ENCODE measurements around a stretch of chr1.

GRCh38 chr1:6600309-6601603 is 1.9 kb downstream of the KLHL21 start:
- PRO-cap, result bidirectional peak, plus-strand start at chr1:6601359, minus-strand start at chr1:6601107
- RRBS, result 2% methylated on average over 6 of the region's 33 CpGs

- PRO-cap, result no peak
- RRBS, result no CpG with 5 or more reads among the region's 28 CpGs
Measured at GRCh38 chr1:6619645-6620760, 4.7 kb upstream of the THAP3 start.

DNA sequence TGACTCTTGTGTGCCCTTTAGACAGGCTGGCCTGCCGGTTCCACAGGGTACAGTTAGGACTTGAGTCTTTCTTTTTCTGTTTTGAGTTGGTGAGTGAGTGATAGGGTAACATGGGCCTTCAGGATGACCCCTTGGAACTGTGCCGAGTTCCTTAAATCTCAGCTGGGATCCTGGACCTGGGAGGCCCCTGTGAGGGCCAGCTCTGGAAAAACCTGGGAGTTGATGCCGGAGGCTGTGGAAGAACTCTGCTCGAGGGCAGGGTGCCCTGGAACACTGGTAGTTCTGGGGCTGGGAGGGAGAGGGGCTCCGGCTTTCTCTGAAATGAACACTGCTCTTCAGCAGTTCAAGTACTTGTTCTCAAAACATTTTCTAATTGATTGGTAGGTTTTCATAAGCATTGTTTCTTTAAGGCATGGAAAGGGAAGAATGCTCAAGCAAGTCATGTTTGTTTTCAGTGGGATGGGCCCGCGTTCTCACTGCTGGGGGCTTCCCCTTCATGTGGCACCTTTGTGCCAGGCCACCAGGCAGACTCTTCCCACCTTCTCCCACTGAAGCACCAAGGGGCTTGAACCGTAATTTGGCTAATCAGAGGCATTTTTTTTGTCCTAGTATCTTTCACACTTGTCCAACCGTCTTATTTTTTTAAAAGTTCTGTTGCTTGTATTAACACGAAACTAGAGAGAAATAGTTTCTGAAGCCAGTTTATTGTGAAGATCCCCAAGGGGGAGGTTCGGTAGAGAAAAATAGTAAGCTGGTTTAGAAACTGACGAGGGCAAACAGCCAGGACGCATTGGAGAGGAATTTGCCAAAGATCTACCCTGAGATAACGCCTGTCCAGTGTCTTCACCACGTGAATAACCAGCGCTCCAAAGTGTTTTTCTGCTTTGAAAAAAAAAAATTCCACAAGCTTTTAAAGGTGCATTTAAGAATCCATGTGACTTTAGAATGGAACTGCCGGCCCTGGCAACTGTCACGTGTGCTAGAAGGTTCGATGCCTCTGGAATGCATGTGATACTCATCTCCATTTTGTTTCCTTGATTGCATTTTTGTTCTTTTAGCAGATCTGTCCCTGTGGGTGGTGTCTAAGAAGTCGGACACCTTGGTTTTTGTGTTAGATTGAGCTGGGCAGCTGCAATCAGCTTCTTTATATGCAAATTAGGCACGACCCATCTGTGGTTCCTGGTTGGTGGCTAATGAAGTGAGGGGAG is 1.6 kb upstream of the THAP3 start:
- PRO-cap, result no peak
- RRBS, result 91% methylated on average over 3 of the region's 21 CpGs

- PRO-cap, result no peak
- RRBS, result no CpG with 5 or more reads among the region's 7 CpGs
Measured at GRCh38 chr1:6667170-6667769, 34.3 kb downstream of the DNAJC11 start.

- PRO-cap, result no peak
- RRBS, result no CpG with 5 or more reads among the region's 5 CpGs
Measured at GRCh38 chr1:6823020-6823402, 37.8 kb downstream of the CAMTA1 start.

DNA sequence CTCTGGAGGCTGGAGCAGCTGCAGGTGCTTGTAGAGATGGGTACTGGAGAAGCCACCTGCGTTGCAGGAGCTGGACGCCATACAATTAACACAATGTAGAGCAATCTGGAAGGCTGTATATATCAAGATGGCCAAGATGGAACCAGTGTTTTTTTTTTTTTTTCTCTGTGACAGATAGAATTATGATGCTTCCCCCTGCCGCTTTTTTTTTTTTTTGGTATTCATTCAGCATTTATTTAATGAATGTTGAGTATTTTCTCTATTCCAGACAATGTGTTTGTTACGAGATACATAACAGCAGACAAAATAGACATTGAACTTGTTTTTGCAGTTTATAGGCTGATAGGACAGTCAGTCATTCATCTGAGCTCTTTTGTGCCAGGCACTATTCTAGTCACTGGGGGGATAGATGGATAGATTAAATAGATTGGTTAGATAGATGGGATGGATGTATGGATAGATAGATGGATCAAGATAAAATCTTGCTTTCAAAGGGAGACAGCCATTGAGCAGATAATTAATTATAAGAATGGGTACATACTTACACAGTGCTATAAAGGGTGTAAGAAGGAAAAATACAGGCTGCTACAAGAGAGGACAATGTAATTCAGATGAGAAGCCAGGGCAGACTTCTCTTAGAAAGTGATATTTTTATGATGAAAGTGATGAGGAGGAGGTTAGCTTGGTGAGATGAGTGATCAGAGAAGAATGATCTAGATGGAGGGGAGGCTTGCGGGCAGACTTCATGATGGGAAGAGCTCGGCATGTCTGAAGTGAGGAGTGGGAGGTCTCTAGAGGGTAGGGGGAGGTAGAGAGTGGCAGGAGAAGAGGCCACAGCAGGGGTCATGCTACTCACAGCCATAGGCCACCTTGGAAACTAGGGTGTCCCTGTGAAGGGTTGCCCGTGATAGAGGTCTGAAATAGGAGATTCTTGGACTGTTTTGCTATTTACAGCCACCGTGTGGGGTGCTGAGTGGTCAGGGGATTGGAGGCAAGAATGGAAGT is 71.2 kb downstream of the CAMTA1 start:
- PRO-cap, result no peak
- RRBS, result no CpG with 5 or more reads among the region's 8 CpGs

DNA sequence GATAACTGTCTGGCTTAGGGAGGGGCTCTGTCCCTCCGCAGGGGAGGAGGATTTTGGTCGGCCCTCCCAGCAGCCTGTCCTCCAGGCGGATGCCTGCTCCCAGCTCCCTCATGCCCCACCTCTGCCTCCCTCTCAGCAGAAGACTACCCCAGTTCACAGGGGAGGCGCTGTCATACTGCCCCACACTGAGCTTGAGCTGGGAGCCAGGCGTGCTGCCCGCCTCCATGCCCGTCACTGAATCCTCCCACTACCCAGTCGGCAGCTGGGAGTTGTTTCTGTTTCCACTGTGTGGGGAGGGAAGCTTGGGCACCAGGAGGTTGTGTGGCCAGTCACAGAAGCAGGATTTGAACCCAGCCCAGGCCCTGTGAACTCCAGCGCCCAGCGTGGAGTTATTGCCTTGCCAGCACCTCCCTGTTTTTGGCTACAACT is 127.3 kb downstream of the CAMTA1 start:
- PRO-cap, result no peak
- RRBS, result no CpG with 5 or more reads among the region's 10 CpGs

DNA sequence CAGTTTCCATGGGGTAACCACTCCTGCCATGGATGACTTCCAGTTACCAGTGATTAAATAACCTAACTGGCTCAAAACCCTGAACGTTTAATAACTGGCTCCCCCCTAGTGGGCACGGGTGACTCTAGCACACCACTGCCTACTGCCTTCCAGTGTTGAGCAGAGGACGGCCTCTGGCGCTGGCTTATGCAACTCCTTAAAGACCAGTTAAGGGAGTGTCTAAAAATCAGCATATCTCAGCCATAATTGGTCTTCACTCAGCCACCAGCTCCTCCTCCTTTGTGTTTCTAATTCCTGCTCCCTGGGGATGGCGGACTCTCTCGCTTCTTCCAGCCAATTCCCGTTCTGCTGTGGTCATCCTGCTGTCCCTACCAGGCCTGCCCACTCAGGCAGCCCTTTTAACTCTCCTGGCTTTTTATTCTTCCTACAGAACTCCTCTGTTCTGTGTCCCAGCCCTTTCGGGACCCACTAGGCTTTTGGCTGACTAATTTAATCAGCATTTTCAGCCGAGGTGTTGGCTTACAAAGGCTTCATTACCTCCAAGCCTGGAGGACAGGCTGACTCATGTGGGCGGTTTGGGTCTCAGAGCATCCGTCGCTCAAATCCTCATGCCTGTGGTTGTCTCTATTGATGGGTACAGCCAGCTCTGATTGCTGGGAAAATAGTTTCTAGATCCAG is 332.4 kb downstream of the CAMTA1 start:
- PRO-cap, result no peak
- RRBS, result no CpG with 5 or more reads among the region's 12 CpGs

DNA sequence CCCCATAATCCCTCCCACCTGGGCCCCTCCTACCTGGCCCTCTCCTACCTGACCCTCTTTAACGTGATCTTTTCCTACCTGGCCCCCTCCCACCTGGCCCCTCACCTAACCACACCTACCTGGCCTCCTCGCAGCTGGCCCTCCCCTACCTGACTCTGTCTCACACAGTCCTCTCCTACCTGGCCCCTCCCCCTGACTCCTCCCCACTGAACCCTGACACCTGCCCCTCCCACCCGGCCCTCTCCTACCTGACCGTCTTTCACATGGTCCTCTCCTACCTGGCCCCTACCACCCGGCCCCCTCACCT is 220.6 kb upstream of the VAMP3 start:
- PRO-cap, result no peak
- RRBS, result 36% methylated on average over 3 of the region's 5 CpGs

DNA sequence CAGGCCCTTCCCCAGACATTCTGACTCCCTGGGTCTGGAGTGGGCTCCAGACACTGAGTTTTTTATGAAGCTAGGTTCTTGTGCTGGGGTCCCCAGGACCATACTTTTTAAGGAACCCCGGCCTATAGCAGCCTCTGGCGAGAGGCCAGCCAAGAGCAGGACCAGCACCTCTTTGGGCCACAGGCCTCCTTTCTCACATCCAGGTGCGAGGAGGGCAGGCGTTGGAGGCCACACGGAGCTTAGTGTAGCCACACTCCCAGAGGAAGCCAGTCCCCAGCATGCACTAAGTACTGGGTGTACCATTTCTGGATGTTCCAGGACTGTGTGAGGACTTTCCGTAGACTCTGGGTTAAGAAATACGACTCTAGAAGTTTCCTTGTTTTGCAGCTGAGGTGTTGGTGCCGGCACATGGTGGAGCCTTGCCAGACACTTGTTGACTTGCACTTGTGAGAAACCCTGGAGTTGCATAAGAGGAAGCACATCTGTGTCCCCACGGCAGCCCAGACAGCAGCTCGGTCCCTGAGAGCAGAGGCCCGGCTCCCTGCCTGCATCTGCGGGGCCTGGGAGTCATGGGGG is 122.2 kb upstream of the VAMP3 start:
- PRO-cap, result no peak
- RRBS, result 18% methylated on average over 3 of the region's 12 CpGs

DNA sequence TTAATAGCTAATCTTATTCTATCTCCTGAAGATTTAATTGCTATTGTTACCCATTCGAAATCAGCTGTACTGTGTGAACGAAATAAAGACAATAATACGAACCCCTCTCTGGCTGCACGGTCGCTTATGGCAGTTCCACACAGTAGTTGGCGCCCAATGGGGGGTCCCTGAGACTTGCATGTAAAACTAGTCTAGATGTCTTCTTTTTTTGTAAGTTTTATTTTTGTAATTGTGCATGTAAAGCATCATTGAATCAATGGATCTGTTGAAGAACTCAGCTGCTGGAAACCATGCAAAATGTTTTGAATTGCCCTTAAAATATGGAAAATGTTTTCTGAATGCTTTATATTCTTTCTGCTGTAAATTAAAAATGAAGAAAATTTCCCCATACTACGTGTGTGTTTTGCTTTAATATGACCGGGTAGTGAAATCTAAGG is 1.8 kb upstream of the VAMP3 start:
- PRO-cap, result no peak
- RRBS, result no CpG with 5 or more reads among the region's 8 CpGs

DNA sequence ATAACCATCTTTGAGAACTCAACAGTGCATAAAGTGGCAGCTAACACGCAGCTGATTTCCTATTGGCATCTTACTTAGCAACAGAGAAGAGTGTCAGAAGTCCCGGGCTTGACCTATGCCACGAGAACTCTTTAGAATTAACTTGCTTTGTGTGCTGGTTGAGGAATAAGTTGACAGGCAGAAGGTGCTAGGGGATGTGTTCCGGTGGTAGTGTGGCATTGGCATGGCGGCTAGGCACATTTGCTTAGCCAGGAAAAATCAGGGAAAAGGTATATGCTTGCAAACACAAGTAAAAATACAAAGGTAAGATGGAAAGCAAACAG is 16.5 kb downstream of the ERRFI1 start:
- PRO-cap, result no peak
- RRBS, result 89% methylated on average over 3 of the region's 5 CpGs

- PRO-cap, result no peak
- RRBS, result no CpG with 5 or more reads among the region's 2 CpGs
Measured at GRCh38 chr1:8014417-8014607, 11.8 kb downstream of the ERRFI1 start.

GRCh38 chr1:8040306-8041037 is 14.4 kb upstream of the ERRFI1 start:
- PRO-cap, result no peak
- RRBS, result no CpG with 5 or more reads among the region's 1 CpG

GRCh38 chr1:8061272-8061771 is 35.2 kb upstream of the ERRFI1 start:
- PRO-cap, result no peak

DNA sequence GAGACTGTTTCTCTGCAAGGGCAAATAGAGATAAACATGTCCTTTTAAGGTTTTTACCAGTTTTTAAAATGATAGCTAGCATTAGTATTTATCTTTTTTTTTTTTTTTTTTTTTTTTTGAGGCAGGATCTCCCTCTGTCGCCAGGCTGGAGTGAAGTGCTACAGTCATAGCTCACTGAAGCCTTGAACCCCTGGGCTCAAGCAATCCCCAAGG is 101.4 kb upstream of the ERRFI1 start:
- PRO-cap, result no peak
- RRBS, result no CpG with 5 or more reads among the region's 1 CpG

- PRO-cap, result no peak
- RRBS, result no CpG with 5 or more reads among the region's 15 CpGs
Measured at GRCh38 chr1:8134848-8135553, 108.9 kb upstream of the ERRFI1 start.

GRCh38 chr1:8184226-8184651 is 133.7 kb upstream of the SLC45A1 start:
- PRO-cap, result no peak
- RRBS, result no CpG with 5 or more reads among the region's 2 CpGs

DNA sequence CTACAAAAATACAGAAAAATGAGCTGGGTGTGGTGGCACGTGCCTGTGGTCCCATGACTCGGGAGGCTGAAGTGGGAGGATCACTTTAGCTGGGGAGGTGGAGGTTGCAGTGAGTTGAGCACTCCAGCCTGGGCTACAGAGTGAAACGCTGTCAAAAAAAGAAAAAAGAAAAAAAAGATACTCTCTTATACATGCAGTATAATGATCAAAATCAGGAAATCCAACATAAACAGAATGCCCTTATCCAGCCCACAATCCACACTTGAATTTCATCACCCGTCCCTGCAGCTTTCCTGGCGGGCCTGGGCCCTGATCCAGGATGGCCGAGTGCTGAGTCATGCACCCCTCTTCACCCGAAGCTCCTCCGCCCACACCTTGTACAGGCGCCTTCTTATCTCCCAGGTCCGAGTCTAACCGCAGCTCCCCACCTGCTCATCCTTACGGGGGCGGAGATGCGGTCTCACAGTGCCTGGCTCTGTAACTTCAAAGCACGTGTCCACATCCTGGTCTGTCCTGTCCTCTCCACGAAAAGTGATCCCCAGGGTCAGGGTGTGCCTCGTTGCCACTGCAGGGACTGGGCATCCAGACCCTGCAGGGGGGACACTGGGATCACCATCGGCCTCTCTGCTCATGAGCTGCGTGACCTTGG is 120.2 kb upstream of the SLC45A1 start:
- PRO-cap, result no peak
- RRBS, result no CpG with 5 or more reads among the region's 19 CpGs

- PRO-cap, result unidirectional peak, minus-strand start at chr1:8212002
- RRBS, result no CpG with 5 or more reads among the region's 31 CpGs
Measured at GRCh38 chr1:8211722-8212477, 106.0 kb upstream of the SLC45A1 start.